ENCODE measurements around a stretch of chr3.

DNA sequence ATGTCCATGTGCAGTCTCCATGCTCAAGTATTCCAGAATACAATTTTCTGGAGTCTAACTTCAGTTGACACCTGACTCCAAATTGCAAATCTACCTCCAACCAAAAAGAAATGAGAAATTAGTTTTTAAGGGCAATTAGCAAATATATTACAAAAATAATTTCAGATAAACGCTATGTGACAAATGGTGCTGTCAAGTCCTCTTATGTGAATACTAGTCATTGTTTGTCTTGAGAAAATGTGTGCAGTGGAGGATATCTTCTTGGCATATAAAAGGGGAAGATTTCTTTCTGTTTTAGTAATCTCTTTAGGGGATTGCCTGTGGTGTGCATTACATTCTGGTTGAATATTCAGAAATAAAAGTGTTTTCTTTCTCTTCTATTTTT lies 2.9 kb upstream of the GCSAM start:
- PRO-cap = no peak
- RAMPAGE, long total RNA, 2 experiments = no peak in any of the 2 experiments

DNA sequence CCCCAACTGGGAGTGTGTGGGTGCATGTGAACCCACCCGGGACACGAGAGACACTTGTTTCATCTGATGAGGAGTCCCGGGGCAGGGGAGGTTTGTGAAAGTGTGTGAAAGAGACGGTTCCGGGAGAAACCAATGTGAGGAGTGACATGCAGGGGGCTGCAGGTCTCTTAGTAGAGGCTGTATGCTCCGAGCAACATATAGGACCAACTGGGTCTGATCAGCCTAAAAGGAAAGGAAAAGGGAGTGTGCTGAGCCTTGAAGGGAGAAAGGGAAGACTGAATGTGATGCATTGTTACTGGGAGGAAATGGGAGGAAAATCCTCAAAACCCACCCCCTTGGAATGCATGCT lies 8.9 kb upstream of the SLC9C1 start:
- PRO-cap = no peak
- RAMPAGE, long total RNA, 2 experiments = no peak in any of the 2 experiments

DNA sequence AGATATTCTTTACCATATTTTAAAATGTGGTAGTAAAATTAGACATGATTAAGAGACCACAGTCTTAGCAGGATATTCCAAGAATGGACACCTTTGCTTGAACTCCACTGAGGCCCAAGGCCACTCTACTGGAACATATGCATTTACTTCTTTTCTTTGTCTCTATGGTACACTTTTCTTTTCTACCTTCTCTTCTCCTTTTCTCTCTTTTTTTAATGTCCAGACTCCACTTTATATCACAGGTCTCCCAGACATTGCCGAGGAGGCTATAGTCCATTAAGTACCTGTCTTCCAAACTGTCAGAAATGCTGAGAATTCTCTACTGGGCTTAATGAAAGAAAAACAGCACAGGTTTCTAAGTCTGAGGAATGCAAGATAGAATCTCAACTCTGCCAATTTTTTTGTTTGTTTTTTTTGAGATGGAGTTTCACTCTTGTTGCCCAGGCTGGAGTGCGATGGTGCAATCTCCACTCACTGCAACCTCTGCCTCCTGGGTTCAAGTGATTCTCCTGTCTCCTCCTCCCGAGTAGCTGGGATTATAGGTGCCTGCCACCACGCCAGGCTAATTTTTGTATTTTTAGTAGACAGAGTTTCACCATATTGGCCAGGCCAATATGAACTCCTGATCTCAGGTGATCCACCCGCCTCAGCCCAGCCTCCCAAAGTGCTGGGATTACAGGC lies 45.3 kb downstream of the CD200 start:
- PRO-cap = no peak
- RAMPAGE, long total RNA, 2 experiments = no peak in any of the 2 experiments

GRCh38 chr3:112390532-112391910 lies 58.1 kb downstream of the CD200 start:
- PRO-cap = no peak
- RAMPAGE, long total RNA, 2 experiments = no peak in any of the 2 experiments

- PRO-cap = no peak
- RAMPAGE, long total RNA, 2 experiments = no peak in any of the 2 experiments
Measured at GRCh38 chr3:112400606-112401068, 67.7 kb downstream of the CD200 start.

DNA sequence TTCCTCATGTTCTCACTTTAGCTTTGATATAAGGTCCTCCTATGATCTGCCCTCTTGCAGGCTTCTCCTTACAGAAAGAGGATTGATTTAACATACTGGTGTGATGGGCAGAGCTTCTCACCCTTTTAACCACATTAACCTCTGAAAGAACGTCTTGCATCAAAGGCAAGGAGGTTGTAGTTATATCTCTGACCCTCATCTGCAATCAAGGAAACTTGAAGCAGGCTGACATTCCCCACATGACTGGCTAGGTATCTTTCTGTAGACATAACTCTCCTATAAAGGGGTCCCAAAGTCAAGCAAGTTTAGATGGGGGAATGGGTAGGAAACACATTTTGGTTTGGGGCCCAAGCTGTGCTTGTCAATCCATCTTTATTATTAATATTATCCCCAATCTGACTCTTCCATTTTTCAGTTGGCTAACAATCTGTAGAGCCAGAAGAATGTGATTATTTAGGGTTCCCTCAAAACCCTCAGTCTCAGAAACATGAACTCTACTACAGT lies 39.4 kb downstream of the BTLA start:
- PRO-cap = no peak
- RAMPAGE, long total RNA, 2 experiments = no peak in any of the 2 experiments

GRCh38 chr3:112580481-112580998 lies 18.7 kb downstream of the SLC35A5 start:
- PRO-cap = no peak
- RAMPAGE, long total RNA, 2 experiments = no peak in any of the 2 experiments

- PRO-cap = bidirectional peak, plus-strand start at chr3:112640484, minus-strand start at chr3:112640195
- RAMPAGE, long total RNA, 2 experiments = no peak in any of the 2 experiments
Measured at GRCh38 chr3:112640271-112640557, 729 bp downstream of the CCDC80 start.

DNA sequence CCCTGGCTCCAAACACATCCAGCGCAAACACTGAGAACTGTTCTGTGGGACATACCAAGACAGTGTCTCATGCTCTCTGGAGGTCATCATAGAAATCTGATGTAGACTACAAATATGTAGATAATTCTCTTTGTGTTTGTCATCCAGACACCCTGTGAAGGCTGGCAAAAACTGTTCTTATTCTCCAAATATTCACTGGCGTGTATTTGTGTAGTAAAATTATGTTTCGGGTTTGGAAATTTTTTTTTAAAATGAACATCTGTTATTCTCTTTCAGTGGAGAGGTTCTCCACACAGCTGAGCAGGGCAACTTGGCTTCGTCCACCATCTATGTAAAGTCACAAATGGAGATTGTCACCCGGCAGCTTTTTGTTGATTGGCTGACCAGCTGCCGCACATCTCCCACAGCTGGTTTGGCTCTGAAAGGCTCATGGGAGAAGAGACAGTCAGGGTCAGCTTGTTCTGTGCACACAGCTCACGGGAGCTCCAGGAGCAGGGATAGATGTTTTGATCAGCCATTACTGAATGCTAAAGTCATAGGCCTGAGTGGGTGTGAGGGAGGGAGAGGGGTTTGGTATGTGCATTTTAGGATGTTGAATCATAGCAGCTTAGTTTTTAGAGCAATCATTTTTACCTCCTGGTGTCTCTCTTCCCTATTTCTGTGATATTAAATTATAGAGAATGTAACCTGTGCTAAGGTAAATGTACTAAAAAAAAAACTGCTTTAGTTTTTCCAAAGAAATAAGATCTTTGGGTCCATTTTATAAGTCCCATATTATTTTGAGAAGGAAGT lies 12.9 kb upstream of the CCDC80 start:
- PRO-cap = no peak
- RAMPAGE, long total RNA, 2 experiments = no peak in any of the 2 experiments

DNA sequence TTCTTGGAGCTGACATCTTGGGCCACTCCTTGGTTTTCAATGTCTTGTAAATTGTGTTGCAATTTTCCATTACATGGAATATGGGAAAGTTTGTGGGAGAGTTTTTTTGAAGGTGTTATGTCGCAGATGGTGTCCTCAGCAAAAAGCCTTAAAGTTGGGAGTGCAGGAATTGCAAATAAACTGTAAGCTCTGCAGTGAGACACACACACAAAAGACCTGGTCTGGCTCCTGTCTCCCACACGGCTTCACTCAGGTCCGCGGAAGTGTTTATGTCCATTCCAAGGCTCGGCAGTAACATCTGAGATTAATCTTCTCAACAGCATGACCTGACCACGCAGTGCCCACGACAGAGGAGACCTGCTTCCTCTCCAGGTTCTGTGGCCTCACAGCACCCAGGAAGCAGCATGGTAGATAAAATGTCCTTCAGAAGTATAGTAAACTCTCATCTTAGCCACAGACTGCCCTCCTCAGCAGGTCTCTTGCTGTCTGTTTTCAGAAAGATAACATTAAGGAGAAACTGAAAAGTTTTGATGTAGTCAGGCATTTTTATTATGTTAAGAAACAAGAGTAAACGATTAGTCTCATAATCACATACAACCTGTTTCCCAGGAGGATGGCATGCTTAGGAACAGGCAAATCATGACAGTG lies 34.8 kb downstream of the CD200R1L start:
- PRO-cap = no peak
- RAMPAGE, long total RNA, 2 experiments = no peak in any of the 2 experiments

- PRO-cap = no peak
- RAMPAGE, long total RNA, 2 experiments = no peak in any of the 2 experiments
Measured at GRCh38 chr3:113168440-113168998, 42.8 kb upstream of the BOC start.

DNA sequence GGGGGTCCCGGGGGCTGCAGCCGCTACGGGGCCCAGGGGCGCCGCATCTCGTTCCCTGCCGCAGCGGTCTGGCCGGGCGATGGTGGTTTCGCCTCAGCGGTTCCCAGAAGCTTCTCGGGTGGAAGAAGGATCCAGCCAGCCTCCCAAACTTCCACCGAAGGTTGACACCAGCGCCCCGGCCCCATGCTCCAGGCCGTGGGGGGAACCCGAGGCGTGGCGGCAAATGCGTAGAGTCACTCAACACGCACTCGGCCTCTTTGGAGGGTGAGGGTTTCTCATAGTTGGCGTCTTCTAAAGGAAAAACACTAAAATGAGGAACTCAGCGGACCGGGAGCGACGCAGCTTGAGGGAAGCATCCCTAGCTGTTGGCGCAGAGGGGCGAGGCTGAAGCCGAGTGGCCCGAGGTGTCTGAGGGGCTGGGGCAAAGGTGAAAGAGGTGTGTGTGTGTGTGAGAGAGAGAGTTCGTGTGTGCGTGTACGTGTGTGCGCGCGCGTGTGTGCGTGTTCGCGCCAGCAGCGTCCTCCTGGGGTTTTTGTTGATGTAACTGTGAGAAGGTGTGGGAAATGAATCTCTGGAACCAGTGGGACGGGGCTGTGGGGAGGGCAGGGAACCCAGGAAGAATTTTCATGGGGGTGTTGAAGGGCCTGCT lies 1.0 kb downstream of the BOC start:
- PRO-cap = bidirectional peak, plus-strand start at position 308 of the sequence, minus-strand start at position 248 of the sequence; unidirectional peak, minus-strand start at position 470 of the sequence
- RAMPAGE, long total RNA, 2 experiments = no peak in any of the 2 experiments

DNA sequence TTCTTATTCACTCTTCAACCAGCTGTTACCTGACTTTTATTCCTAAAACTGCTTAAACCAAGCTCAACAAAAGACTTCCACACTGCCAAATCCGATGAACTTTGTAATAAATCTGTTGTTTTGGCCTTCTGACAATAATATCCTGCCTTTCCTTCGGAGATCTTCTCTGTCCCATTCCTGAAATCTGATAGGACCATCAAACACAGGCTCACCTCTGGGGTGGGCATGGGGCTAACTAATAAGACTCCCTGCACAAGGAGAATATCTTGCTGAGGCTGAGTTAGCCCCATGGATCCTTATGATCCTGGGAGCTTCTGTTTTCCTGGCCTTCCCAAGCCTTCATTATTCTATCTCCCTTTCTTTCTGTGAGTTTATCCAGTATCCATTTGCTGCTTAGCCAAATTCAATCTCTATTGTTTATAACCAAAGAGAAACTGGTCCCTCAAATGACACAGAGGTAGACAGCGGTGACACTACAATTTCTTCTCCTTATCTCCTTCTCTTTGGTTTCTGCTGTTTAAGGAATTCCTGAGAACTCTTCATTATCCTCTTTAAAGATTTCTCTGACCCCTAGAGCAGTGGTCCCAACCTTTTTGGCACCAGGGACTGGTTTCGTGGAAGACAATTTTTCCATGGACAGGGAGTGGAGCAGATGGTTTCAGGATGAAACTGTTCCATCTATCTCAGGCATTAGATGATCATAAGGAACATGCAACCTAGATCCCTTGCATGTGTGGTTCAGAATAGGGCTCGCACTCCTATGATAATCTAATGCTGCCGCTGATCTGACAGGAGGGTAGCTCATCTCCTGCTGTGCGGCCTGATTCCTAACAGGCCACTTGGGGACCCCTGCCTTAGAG lies 4.9 kb downstream of the USF3 start:
- PRO-cap = no peak
- RAMPAGE, long total RNA, 2 experiments = no peak in any of the 2 experiments

GRCh38 chr3:113726347-113726937 lies 19.6 kb downstream of the NAA50 start:
- PRO-cap = no peak
- RAMPAGE, long total RNA, 2 experiments = no peak in any of the 2 experiments

DNA sequence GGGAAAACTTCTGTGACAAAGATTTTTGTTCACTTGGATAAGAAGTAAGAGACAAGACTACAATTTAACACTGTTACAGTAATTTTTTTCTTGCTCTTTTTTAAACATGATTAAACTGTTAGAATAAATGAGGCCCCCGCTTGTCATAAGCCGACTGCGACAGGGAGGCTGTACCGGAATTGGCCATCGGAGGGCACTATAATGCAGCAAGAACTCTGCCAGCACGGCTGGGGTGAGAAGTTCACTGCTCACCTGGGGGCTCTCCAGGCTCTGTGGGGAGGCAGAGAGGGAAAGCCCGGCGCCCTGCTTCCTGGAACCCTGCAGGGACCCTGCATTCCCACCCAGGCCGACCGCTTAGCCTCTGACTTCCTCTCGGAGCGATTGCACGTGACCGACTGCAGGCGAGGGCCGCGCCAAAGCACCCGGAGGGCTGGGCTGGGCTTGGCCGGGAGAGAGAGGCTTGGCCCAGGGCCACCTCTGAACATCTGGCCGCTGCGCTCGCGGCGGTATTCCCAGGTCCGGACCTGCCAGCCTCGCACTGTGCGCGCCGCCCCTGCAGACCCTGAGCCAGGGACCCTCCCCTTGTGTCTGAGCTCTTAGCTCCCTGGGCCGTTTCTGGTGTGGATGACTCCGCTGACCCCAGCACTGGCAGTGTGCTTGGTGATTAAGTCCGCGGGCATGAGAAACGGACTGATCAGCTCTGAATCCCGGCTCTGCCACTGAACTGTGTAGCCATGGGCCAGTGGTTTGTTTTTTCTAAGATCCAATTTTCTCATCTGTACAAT lies 26.2 kb downstream of the DRD3 start:
- PRO-cap = no peak
- RAMPAGE, long total RNA, 2 experiments = no peak in any of the 2 experiments

- PRO-cap = no peak
- RAMPAGE, long total RNA, 2 experiments = no peak in any of the 2 experiments
Measured at GRCh38 chr3:114318363-114318824, 24.6 kb downstream of the TIGIT start.

- PRO-cap = no peak
- RAMPAGE, long total RNA, 2 experiments = no peak in any of the 2 experiments
Measured at GRCh38 chr3:114440604-114441215, 146.9 kb downstream of the TIGIT start.

- PRO-cap = no peak
- RAMPAGE, long total RNA, 2 experiments = no peak in any of the 2 experiments
Measured at GRCh38 chr3:114836826-114837440, 310.2 kb downstream of the ZBTB20 start.

GRCh38 chr3:114872458-114873091 lies 274.5 kb downstream of the ZBTB20 start:
- PRO-cap = no peak
- RAMPAGE, long total RNA, 2 experiments = no peak in any of the 2 experiments

- PRO-cap = no peak
- RAMPAGE, long total RNA, 2 experiments = no peak in any of the 2 experiments
Measured at GRCh38 chr3:114991210-114991653, 155.9 kb downstream of the ZBTB20 start.